Melanocyte of skin (primary cell): Measurements from ENCODE around the genes NLGN4X and ARHGAP6.

DNA sequence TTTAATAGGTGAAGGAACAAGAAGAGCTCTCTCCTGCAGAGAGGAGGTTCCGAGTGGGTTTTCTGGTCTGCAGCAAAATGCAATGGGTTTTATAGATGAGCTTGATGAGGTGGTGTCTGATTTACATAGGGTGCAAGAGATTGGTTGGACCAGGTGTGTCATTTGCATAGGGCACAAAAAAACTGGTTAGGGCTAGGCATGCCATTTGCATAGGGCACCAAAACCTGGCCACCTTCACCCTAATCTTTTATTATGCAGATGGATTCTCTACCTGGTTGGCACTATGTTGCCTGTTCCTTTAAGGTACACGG is 94.4 kb upstream of the PRKX start:
- CAGE, long polyA plus RNA, 2 experiments, result no peak in any of the 2 experiments

GRCh38 chrX:3822862-3823427 is 109.5 kb upstream of the PRKX start:
- CAGE, long polyA plus RNA, 2 experiments, result no peak in any of the 2 experiments

DNA sequence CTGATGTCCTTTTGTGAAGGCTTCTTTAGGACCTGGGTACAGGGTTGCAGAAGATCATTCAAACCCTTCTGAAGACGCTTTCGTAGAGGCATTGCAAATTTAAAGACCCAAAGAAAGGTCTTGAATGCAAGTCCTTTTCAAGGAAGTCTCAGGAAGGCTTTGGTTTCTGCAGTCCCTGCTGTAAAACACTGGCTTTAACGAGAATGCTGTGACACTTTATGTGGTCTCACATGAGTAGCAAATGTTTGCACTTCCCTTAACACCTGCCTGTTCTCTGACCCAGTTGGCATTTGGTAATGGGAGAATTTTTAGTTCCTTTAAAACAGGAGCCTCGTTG is 330.4 kb upstream of the PRKX start:
- CAGE, long polyA plus RNA, 2 experiments, result no peak in any of the 2 experiments

DNA sequence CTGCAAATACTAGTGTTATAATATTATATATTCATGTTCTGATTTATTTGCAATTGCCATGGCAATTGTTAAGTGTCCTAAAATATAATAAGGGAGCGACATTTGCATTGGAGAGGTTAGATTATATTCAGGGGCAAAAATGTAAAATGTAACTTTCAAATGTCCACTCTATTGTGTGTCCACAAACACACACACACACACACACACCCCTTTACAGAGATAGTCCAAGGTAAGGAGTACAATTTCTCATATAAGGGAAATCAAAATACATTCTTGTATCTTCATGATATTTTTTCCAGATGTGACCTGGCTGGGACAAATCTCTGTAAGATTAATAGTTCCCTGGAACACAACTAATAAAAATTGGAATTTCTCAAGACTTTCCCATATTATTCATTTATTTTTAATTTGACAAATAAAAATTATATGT is 847.1 kb upstream of the PRKX start:
- CAGE, long polyA plus RNA, 2 experiments, result no peak in any of the 2 experiments

DNA sequence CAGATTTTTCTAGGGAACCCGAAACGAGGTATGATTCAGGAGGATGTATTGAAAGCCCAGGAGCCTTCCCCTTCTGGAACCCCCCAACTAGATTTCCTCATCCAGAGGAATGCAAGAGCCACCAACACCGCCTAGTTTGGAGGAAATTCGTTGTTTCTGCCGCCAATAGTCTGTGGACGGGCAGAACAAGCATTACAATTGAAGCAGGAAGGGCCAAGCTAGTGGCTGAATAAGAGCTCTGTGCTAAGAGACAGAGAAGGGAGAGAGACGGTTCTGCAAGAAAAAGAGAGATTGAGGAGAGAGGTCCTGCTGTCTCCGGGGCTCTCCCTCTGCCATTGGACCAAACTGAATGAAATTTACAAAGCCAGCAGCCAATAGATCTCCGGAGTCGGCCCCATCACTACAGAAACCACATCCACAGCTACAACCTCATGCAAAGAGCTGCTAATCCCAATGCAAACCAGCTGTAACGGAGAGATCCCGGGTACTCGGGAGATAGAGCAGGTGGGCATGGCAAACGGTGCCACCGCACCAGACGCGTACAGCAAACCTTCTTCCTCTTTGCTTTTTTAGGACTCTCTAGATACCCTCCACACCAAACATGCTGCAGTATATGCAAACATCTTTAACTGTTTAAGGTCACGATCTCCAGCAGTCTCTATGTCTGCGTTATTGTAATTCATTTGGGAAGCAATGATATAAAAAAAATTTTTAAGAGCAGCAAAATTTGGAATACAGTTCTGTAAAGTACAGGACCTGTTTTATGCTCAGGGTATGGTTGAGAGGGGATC is at the start of gene NLGN4X:
TSS of gene NLGN4X (minus strand) at position 277 of the 791 bp plus-strand sequence.
- CAGE, long polyA plus RNA, 2 experiments, result no peak in any of the 2 experiments

DNA sequence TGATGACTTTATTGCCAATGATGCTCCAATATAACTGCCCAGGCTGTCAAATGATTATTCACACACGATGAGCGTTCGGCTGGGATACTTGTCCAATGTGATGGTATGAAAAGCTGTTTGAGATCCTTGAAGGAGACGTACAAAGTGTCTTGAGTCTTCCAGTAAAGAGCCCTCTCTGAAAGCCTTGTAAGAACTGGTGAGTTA is 11.8 kb upstream of the PUDP start:
- CAGE, long polyA plus RNA, 2 experiments, result no peak in any of the 2 experiments

DNA sequence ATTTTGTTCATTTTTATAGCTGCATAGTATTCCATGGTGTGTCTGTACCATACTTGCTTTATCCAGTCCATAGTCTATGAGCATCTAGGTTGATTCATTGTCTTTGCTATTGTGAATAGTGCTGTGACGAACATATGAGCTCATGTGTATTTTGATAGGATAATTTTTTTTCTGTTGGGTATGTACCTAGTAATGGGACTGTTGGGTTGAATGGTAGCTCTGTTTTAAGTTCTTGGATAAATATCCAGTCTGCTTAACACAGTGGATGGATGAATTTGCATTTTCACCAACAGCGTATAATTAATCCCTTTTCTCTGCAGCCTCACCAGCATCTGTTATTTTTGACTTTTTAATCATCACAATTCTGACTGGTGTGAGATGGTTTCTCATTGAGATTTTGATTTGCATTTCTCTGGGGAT is 56.7 kb downstream of the FAM9B start:
- CAGE, long polyA plus RNA, 2 experiments, result no peak in any of the 2 experiments

DNA sequence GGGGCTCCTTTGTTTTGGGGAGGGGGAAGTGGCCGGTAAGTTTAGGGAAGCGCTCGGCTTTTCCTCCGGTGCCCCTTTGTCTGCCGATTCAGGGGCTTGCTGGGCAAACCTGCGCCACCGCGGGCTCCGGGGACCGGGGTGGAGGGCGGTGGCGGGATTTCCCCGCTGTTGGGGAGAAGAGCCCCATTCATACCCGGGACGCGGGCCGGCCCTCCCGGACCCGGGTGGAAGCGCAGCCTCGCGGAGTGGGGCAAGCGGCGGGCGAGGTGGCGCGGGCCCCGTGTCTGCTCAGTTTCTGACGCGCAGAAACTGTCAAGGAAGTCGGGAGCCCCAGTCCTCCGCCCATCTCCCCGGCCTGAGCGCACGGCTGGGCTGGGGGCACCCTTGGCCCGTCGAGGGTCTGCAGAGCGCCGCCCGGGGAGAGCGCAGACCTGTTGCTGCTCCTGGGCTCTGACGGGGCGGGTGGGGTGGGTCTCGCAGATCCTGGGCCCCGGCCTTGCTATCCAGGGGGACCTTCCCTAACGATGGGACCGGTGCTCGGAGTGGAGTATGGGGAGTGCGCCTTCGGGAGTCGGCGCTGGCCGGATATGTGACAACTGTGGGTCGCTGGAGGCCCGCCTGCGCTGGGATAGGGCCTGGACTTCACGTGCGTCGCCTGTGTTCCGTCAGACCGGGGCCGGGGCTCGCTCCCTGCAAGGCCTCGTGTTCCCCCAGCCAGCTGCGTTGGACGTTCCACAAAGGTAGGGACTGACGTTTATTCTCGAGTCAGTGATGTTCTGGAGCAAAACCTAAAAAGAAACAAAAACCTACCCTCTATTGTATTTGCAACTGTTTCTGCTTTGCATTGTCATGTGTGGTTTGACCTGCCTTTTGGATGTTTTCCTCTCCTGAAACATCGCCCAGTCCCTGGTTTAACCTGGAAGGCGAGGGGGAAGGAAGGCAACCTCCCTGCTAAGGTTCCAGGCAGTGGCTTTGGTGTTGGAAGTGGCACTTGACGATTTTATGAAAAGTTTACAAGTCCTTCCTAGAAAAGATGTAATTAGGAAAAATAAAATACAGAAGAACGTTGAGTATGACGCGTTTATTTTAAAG is 1.2 kb downstream of the TBL1X start:
- CAGE, long polyA plus RNA, 2 experiments, result no peak in any of the 2 experiments

- CAGE, long polyA plus RNA, 2 experiments, result no peak in any of the 2 experiments
Measured at GRCh38 chrX:9539569-9540492, 75.0 kb downstream of the TBL1X start.

- CAGE, long polyA plus RNA, 2 experiments, result no peak in any of the 2 experiments
Measured at GRCh38 chrX:9589516-9590167, 124.8 kb downstream of the TBL1X start.

- CAGE, long polyA plus RNA, 2 experiments, result no peak in any of the 2 experiments
Measured at GRCh38 chrX:9604371-9605074, 139.7 kb downstream of the TBL1X start.

DNA sequence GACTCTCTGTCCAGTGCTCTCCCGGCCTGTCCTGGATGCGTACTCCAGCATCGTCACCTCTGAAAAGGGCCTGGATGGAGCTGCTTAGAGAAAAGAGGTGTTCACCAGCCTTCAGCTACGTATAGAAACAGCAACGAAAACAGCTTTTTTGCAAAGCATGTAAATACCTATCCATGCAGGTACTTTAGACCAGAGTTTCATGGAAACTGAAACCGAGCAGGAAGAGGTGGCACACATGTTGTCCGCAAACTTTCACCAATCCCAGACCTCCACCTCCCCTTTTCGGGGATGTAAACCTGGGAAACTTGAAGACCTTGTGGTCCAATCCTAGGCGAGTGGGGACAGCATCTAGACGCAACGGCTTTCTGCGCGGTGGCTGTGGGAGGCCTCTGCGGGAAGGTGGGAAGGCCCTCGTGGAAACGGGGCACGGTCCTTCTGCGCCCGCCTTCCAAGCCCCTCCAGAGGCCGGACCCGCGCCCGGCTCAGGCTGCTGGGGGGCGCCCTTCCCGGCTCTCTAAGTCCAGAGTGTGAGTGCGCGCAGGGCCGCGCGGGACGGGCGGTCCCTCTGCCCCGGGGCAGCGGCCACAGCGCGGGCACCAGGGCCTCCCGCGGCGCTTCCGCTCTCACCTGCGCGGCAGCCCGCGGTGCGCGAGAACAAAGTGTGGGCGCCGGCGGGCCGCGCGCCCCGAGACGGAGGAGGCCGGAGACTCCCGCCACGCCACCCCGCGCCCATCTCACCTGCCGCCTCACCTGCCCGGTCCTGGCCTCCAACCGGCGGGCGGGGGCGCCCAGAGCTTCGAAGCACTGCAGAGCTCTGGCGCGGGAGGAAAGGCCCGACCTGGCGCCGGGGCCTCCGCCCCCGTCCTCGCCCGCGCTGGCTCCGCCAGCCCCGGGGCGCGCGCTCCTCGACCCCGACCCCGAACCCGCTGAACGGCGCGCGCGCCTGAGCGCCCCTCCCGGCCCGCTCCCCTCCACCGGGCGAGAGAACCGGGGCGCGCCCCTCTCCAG is 751 bp upstream of the SHROOM2 start:
- CAGE, long polyA plus RNA, 2 experiments, result no peak in any of the 2 experiments

GRCh38 chrX:10015414-10016109 is 48.4 kb downstream of the CLDN34 start:
- CAGE, long polyA plus RNA, 2 experiments, result no peak in any of the 2 experiments

GRCh38 chrX:10090428-10091040 is 66.2 kb upstream of the CLCN4 start:
- CAGE, long polyA plus RNA, 2 experiments, result no peak in any of the 2 experiments

- CAGE, long polyA plus RNA, 2 experiments, result no peak in any of the 2 experiments
Measured at GRCh38 chrX:10098804-10099133, 58.0 kb upstream of the CLCN4 start.

DNA sequence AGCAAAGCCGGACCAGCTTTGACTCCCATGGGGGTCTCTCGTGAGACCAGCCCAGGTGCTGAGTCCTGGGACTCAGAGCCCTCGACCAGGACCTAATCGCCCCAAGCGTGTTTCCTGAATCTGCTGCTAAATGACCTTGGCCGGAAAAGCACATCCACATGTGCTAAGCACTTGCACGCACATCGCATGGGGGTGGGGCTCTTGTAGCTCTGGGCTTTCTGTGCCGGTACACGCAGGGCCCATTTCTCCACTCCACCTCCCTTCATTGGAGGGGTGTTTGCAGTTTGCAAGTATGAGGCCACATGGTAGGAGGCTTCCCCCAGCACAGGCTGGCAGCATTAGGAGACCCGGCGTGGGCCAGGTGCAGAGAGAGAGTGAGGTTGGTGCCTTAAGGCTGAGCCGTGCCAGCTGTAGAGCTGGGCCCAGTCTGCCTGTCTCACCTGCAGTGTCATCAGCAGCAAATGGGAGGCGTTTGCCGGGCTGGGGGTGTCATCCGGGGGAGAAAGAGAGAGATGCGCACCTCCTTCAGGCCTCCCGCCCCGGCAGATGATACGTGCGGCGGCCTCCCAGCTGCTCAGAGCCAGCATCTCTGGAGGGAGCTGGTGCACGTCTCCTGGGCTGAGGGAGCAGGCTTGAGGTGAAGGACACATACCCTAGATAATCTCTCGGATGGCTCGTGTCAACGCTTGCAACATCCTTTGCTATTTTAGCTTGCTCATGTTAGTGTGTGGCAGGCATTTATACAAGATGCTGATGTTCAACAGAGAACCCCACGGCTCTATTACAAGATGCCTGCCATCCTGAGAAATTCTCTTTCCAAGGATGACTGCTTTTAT is 45.2 kb upstream of the CLCN4 start:
- CAGE, long polyA plus RNA, 2 experiments, result no peak in any of the 2 experiments

DNA sequence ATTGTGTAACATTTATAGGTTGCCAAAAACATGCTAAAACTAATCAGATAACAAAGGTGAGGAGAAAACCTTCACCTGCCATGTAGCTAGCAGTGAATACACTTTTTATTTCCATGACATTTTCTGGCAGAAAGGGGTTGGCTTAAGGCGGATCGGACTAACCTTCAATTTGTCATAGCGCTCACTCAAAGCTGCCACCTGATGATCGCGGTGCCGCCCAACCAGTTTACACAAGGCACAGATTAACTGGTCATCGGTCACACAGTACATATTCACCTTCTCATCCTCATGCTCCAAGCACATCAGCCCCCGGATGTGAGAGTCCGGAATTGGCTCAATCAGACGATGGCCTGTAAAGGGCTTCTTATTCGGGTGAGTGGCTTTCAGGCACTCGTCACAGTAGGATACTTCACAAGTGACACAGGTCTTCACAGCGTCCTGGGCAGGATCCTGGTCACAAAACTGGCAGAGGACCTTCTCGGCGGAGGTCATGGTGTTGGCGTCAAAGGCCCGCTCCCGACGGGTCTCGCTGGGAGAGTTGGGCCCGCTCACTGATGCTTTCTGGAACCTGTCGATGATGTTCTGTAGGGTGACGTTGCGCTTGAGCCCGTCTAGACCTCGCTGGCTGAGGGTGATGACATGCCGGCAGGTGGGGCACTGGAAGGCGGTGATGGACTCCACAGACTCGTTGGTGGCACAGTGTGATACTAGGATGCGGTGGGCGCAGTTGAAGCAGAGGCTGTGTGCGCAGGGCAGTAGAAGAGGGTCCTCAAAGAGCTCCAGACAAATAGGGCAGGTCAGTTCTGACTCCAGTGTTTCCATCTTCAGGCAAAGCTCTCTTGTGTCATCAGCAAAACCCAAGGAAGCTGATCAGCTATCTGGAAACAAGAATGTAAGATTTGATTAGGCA is 53.4 kb downstream of the MID1 start:
- CAGE, long polyA plus RNA, 2 experiments, result no peak in any of the 2 experiments

GRCh38 chrX:11424168-11425284 is 131.3 kb downstream of the AMELX start:
- CAGE, long polyA plus RNA, 2 experiments, result no peak in any of the 2 experiments

GRCh38 chrX:11665572-11666519 is at the start of gene ARHGAP6:
Gene ARHGAP6, minus strand, starts transcription at chrX:11665920.
- CAGE, long polyA plus RNA, 2 experiments, result no peak in any of the 2 experiments

DNA sequence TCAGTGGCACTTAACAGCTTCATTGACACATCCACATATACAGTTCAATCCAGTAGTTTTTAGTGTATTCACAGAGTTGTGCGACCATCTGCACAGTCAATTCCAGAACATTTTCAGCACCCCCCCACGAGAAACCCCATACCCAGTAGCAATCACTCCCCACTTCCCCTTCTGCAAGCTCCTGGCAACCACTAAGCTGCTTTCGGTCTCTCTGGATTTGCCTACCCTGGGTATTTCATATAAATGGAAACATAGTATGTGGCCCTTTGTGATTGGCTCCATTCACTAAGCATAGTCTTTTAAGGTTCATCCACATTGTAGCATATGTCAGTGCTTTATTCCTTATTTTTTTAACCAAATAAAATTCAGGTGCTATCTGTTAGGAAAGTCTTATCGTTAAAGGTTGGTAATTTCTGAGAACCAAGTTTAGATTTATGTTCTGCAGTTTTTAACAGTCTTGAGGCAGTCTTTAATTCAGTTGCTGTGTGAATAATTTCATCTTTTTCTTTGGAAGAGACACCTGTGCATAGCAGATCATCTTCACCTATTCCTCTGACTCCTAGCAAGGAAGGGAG is 10.1 kb downstream of the MSL3 start:
- CAGE, long polyA plus RNA, 2 experiments, result no peak in any of the 2 experiments